Fibroblast of the aortic adventitia (primary cell): ENCODE data around the genes RNF6, GTF3A and GSX1.

- CAGE, long polyA plus RNA = no peak
These were observed 96.5 kb downstream of the ATP8A2 start for GRCh38 chr13:25468184-25468724.

DNA sequence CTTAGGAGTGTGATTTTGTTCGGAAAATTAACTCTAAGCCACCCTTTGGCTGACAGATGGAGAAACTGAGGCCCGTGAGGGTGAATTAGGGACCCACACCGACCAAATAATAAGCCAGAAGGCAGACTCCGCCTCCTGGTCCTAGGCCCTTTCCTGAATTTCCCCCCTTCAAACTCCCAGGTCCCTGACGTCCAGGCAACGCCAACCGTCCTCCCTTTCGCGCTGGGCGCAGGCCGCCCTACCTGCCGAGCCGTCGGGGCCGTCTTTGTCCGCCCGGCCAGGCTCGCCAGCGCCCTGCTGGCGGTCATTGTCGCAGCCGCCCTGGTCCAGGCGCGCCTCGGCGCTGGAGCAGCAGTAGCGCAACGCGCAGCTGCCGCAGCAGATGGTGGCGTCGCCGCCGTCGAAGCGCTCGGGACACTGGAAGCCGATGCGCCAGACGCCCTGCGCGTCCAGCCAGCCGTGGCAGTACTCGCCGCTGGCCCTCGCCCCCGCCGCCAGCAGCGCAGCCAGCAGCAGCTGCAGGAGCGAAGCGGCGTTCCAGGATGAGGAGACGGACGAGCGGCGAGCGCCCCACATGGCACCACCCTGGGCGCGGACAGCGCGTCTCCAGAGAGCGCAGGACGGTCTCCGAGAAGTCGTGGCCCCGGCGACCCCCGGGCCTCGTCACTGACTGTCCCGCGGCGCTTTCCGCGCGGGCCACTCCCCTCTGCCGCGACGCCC lies 1.3 kb downstream of the SHISA2 start:
- CAGE, long polyA plus RNA = no peak

GRCh38 chr13:26222106-26222661 lies at the start of gene RNF6:
RNF6 (minus strand) TSS chr13:26222314.
- CAGE, long polyA plus RNA = no peak

GRCh38 chr13:26460611-26460901 lies 96.9 kb upstream of the WASF3 start:
- CAGE, long polyA plus RNA = no peak

GRCh38 chr13:26480514-26480922 lies 77.0 kb upstream of the WASF3 start:
- CAGE, long polyA plus RNA = no peak

- CAGE, long polyA plus RNA = no peak
These were observed 43.1 kb downstream of the WASF3 start for GRCh38 chr13:26600482-26601011.

DNA sequence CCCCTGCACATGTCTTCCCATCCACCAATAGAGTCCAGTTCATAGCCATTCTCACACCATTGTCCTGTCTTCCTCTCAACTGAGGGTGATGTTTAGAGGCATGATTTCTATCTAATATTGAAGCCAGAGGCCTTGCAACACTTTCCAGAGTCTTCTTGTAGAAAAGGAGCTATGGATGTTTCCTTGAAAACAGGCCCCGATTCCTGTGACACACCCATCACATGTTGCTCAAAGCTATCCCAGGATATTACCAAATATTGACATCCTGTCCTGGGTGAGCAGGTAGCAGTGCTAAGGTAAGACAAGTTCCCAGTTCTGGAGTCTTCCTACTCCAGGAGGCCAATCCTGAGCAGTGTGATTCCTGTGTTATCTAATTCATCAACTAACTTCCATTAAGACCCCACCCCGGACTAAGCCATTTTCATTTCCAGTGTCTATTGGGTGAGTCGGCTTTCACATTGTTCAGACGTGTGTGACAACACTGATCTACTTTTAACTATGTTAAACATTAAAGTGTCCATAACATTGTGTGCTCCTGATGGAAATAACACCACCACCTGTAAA lies 201.1 kb downstream of the USP12 start:
- CAGE, long polyA plus RNA = no peak

- CAGE, long polyA plus RNA = no peak
These were observed 193.0 kb downstream of the USP12 start for GRCh38 chr13:26978466-26979106.

DNA sequence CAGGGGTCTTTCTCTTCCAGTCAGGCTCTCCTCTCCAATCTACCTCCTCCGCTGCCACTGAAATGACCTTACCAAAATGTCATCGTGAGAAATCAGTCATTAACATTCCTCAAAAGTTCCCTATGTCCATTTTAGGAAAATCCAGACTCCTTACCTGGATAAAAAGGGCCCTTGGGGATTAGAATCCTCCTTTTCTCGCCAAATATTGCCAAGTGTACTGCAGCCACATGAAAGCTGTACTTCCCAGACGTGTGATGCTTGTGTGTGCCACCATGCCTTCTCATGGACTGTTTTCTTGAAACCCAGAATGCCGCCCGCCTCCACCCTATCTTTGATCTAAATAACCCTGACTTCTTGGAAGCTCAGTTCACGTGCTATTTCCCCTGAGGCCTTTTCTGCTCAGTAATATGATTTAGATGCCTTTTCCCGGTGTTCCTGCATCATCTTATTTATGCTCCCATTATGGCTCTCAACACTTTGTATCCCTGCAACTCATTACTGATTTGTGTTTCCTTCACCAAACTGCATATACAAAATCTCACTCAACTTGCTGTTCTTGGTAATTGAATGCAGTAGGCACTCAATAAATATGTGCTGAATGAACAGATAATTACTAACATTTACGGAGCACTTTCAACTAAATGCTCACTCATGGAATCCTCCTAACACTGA lies 116.1 kb downstream of the USP12 start:
- CAGE, long polyA plus RNA = no peak

- CAGE, long polyA plus RNA = no peak
These were observed 81.8 kb downstream of the USP12 start for GRCh38 chr13:27089660-27090383.

DNA sequence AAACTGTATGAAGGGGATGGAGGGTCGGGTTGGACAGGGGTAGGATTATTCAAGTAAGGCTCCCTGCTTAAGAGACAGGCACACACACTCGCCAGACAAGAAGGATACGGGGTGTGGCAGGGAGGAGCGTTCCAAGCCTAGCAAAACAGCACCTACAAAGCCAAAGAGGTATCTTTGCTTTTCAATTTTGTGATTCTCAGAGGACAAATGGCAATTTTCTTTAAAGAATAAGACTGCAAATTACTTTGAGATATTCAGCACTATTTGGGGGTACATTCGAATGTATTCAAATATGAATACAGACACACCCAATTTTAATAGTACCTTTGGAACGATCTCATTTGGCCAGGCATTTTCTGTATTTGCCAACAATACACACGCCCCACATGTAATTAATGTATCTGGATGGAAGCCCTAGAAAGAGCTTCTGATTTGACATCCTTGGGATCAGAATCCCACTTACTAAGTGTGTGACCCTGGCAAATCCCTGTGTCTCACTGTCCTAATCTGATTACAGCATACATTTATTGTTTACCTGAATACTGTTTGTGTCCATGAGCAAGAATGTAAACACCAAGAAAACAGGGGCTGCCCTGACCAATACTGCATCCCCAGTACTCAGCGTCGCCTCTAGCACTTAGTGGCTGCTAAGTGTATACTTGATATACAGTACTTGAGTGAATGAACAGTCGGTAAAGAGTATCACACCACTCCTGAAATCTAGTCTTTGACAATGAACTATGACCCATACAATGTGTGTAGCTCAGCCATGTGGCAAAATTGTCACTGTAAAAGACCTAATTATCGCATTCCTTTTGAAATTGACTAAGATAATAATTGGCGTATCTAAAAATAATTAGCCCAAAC lies 2.2 kb downstream of the USP12 start:
- CAGE, long polyA plus RNA = no peak

DNA sequence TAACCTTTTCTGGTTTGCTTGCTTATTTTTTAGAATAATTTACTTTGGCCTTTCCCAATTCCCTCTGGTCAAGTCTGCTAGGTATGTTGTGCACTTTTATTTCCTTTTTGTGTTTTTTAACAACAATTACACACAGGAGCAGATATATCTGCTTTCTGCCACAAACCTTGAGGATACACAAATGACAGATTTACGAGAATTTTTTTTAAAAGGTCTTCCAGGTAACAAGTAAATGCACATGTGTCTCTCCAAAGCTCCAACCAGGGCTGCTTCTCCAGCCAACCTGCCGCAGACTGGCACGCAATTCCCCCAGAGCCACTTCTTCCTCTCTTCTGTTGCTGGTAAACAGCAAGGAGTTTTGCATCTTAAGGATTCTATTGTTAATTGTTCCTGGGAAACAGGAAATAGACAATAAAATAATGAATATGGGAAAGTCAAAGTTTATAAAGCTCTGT lies 6.6 kb upstream of the USP12 start:
- CAGE, long polyA plus RNA = no peak

DNA sequence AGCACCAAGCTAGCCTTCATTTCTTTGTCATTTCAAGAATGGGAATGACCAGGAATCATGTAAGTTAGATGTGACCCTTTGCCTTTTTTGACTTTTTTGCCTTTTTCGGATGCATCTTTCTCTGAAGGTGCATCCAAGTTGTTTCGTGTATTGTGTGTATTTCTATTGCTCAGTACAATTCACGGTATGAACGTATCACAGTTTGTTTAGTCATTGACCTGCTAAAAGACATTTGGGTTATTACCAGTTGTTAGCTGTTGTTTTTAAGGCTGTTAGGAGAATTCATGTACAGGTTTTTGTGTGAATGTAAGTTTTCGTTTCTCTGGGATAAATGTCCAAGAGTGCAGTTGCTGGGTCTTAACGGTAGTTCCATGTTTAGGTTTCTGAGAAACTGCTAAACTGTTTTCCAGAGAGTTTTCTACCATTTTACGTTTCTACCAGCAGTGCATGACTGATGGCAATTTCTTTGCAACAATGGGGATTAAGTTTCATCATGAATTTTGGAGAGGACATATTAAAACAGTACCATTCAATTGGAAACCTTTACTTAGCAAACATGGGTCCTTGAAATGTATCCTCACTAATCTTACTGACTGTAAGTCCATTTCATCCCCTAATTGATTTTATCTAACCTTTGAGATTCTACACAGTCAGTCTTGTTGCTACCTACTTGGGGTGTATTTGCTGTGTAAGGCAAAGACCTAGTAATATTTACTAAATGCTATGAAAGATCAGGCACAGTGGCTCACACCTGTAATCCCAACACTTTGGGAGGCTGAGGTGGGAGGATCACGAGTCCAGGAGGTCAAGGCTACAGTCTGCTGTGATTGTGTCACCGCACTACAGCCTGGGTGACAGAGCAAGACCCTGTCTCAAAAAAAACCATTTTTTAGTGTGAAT lies 6.9 kb downstream of the RPL21 start:
- CAGE, long polyA plus RNA = no peak

- CAGE, long polyA plus RNA = no peak
These were observed 21.1 kb upstream of the GTF3A start for GRCh38 chr13:27403305-27403789.

DNA sequence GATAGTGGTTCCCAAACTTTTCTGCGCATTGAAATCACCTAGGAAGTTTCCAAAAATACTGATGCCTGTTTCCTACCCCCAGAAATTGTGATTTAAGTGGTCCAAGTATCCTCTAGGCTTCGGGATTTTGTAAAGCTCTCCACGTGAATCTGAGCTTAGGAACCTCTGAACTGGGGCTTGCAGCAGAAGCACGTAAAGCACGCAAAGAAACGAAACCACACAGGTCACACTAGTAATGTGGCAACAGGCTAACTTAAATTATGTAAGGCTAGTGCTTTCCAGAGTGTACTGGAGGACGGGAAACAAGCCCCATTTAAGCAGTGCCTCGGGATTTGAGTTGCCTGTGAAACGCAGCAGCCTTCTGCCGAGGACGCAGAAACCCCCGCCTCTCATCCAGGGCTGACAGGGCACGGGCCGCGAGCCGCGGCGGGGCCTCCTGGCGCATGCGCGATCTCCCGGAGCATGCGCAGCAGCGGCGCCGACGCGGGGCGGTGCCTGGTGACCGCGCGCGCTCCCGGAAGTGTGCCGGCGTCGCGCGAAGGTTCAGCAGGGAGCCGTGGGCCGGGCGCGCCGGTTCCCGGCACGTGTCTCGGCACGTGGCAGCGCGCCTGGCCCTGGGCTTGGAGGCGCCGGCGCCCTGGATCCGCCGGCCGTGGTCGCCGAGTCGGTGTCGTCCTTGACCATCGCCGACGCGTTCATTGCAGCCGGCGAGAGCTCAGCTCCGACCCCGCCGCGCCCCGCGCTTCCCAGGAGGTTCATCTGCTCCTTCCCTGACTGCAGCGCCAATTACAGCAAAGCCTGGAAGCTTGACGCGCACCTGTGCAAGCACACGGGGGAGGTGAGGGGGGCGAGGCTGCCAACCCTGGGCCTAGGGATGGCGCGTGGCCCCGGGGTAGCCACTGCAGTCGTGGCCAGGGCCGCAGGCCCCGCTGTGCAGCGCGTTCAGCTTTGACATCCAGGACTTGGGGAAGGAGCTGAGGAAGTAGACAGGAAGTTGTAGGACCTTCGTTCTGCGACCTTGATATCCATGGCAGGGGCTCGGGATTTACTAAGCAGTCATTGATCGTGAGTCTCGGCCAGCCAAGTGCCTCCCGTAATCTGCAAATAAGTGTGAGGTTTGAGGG lies at the start of gene GTF3A:
GTF3A (plus strand) TSS at position 519 of the 1,124 bp plus-strand sequence.
- CAGE, long polyA plus RNA = start-site peak on the plus strand centred at position 517 of the sequence, 43 bp wide, 196 and 26 reads in 2 replicates

DNA sequence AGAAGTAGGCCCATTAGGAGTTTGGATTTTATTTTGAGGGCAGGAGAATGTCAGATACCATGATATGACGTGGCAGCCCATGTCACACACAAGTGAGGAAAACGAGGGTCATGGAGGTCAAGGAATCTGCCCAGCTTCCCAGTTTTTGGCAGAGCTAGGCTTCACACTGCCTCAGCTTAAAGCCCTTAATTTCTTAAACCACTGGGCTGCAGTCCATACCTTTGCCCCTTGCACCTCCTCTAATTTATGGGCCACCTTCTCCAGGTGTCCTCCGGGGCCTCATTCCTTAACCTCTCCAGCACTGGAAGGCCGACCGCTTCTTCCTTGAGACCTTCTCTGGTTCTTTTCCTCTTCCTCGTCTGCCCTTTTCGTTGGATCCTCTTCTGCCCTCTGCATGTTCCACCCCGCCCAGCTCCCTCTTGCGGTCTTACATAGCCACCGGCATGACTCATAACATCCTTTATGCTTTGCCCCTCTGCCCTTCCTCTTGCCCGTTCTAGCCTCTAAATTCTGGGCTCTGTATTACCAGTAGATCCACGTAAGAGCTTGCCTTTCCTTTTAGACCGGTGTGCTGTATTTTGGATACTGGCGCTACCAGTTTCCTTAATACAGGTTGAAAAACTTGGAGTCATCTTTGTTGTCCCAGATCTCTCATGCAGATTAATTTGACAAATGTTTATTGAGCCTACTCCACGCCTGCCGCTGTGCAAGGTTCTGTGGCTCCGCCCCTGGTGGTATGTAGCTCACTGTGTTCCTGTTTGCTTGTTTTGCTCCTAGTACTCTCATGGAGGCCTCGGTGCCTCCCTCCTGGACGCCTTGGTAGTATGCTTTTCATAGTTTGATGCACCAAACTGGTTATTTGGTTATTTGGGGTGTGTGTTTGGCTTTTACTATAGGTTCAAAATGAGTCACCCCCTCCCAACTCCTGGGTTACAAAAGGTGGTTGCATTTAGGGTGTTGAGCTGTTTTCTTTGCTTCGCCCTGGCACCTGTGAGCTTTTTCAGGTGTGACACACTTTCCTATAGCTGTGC lies 1.5 kb downstream of the GTF3A start:
- CAGE, long polyA plus RNA = no peak

DNA sequence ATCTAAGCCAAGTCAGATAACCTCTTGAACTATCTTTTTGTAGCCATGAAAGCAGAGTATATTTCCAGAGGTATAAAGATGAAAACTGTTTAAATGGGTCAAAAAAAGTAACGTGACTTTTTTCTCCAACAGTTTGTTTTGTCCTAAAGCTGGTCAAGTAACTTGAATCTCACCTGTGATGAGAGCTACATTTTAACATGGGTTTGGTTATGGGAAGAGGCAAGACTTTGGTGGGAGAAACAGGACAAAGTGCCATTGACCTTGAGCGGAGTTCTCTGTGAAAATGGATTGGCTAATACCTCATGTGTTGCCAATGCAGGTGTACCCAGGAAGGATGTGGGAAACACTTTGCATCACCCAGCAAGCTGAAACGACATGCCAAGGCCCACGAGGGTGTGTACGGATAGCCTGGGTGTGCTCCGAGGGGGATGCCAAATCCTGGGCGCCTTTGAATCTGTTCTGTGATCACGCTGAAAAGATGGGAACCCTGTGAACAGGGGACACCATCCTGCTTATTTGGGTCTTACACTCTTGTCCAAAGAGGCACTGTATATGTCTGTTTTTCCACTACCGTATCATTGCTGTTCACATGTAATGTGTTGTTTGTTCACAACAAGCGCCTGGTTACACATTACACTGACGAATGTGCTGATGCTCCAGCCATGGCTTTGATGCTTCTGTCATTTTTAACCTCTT lies 8.1 kb downstream of the GTF3A start:
- CAGE, long polyA plus RNA = no peak

DNA sequence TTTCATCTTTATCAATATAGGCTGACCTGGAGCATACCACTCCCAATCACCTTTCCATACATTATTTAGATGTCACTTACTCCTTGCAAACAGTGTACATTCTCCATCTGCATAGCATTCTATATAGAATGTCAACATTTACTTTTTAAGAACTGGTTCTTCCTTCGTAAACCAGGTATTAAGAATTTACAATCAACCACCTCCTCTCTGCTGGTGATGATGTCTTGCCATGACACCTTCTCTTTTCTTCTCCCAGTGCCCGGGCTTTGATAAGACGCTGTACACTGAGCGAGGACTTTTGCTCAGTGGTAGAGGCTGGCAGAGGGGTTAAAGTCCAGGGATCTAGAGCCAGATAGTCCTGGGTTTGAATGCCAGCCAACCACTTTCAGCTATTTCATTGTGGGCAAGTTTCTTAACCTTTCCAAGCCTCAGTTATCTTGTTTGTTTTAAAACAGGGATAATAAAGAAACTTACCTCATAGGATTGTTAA lies 71.1 kb downstream of the LNX2 start:
- CAGE, long polyA plus RNA = no peak

GRCh38 chr13:27666533-27667229 lies 45.0 kb downstream of the POLR1D start:
- CAGE, long polyA plus RNA = no peak

DNA sequence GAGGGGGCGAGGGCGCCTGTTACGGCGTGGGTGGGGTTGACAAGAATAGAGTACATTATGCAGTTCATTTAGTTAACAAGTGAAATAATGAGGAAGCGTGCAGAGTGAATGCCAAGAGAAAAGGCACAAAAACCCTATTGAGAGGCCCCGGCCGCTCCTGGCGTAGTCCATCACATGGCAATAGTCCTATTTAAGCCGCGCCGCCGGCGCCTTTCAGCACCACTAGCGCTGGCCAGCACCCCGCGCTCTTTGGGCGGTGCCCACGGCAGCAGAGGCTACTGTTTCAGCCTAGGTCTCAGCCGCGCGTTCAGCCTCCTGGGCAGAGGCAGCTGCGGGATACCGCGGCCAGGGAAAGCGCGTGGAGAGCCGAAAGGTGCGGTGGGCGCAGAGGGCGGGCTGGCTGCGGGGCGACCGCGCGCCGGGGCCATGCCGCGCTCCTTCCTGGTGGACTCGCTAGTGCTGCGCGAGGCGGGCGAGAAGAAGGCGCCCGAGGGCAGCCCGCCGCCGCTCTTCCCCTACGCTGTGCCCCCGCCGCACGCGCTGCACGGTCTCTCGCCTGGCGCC lies at the start of gene GSX1:
GSX1 (plus strand) TSS at position 219 of the 564 bp plus-strand sequence.
- CAGE, long polyA plus RNA = no peak